HTR-8/SVneo (cell line): ENCODE results near the genes SLC25A5 and ATP1B4.

DNA sequence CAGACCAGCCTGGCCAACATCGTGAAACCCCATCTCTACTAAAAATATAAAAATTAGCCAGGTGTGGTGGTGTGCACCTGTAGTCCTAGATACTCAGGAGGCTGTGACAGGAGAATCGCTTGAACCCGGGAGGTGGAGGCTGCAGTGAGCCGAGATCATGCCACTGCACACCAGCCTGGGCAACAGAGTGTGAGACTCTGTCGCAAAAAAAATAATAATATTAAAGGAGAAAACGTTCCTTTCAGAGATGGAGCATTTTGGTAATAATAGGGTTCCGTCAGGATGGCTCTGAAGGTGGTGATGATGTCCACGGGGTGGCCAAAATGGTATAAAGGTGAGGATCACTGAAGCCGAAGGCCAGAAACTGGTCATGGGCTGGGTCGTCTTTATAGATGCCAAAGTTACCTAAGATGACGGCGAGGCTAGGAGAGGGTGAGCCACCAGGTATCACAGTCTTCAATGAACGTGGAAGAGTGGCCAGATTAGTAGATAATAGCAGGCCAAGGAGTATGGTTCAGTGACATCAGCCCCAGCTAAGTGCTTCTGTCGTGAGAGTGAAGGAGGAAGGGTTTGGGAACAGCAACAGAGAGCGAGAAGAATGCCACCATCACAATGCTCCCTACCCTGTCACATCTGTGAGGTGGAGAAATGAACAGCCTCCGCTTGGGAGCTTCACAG, 17.1 kb upstream of the SLC25A5 start:
- RRBS: no CpG with 5 or more reads among the region's 16 CpGs

- RRBS: 45% methylated on average over 28 of the region's 72 CpGs
Measured at GRCh38 chrX:119468017-119468948, at the start of gene SLC25A5. Gene SLC25A5 (plus strand): TSS chrX:119468444.

DNA sequence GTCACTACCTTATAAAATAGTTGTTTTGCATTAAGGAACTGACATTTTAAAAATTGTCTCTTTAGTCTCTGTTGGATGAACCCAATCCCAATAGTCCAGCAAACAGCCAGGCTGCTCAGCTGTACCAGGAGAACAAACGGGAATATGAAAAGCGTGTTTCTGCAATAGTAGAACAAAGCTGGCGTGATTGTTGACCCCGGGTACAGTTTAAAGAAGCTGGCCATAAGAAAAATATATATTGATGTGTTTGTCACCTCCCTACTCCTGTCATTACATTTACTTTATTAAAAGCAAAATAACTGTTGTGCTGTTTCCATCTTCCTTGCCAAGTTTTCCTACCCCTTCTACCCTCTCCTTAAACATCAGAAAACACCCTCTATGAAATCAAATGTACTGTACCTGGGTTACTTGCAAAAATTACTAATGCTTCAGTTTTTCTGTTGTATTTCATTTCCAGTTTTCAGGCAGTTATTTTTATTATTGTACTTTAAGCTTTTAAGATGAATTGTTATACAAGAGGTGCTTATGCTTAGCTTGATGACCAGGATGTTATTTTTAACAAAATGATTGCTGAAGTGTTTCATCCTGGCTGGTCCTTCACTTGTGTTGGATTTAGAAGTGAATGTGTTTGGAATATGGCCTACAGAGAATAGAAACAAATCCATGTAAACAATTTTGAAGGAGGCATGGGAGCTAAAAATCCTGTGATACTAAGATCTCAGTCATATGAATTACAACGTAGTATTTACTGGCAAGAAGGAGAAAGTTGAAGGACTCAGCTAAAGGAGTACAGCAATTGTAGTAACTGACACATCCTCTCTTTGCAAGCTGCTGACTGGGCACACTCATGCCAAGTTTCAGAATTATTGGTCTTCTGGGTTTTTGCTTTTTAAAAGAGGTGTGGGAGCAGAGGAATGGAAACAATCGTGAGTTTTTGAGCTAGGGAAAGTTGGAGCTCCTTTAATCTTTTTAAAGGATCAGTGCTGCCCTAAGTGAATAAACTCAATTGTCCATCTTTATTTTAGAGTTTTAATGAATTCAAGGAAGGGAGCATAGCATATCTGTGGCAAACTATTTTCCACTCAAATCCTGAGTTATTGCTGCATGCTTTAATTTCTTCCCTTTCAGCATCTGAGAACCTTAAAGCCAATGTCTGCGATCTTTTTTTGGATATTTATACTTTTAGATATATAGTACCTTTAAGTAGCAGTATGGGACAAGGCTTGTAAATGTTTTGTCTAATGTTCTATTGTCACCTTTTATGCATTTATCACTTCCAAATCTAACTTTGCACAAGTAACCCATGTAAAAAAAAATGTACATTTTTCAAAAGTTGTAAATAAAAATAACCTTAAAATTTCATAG, 9.2 kb downstream of the UBE2A start:
- RRBS: no CpG with 5 or more reads among the region's 7 CpGs

DNA sequence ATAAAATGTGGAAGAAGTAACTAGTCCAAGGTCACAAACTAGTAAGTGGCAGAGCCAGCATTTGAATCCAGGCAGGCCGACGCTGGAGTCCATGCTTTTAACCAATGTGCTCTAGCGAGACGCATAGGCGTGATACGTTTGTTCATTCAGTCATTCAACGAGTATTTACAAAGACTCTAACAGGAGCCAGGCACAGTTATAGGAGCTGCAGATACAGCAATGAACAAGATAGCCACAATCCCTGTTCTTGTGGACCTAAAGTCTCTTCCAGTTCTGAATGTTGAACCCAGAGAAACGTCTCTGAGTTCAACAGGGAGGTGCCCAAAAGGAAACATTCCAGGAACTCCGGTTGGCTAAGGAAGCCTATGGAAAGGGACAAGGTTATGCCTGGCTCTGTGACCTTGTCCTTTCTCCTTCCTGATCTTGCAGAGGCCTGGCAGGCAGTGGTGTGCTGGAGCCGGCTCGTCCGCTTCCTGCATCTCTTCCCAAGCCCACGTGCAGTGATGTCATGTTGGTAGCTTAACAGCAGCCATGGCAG, 23.8 kb downstream of the SEPTIN6 start:
- RRBS: 46% methylated on average over 2 of the region's 13 CpGs

DNA sequence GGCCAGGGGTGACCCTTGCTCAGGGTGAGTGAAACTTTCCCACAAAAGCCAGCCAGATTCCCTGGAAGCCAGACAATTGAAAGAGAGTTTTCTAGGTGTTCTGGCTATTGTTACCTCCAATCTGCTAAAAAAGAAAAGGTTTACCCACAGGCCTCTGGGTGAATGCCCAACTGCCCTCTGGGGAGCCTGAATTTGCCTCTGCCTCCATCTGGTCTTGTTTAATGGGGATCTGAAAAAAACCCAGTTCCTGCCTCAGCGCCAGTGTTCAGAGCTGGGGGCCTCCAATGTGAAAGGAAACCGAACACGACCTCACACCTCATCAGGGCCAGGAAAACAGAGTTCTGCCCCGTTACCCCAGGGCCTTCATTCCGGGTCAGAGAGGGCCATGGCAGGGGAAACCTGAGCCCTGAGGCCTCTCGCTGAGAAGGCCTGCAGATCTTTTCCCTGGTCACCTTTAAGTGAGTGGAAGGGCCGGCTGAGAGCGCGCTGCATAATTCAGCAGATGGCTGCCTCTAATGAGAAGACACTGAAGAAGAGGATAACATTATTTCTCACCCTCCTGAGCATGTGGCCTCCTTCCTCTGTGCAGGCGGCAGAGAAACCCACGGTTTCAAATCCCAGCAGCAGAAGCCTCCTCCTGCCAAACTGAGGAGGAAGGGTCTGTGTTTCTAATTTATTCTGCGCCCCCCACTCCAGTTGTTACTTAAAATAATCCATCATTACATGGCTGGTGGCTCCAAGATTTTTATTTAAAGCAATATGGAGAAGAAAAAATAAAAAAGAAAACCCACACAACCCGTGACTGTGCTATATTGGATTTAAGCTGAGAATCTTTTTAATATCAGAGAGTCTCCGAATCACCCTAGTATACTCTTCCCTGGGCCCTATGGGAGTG, 6.7 kb downstream of the SEPTIN6 start:
- RRBS: 37% methylated on average over 2 of the region's 14 CpGs

GRCh38 chrX:119750017-119750402, 8.4 kb upstream of the SOWAHD start:
- RRBS: no CpG with 5 or more reads among the region's 14 CpGs

- RRBS: 91% methylated on average over 7 of the region's 17 CpGs
Measured at GRCh38 chrX:119759100-119759264, 594 bp downstream of the SOWAHD start.

DNA sequence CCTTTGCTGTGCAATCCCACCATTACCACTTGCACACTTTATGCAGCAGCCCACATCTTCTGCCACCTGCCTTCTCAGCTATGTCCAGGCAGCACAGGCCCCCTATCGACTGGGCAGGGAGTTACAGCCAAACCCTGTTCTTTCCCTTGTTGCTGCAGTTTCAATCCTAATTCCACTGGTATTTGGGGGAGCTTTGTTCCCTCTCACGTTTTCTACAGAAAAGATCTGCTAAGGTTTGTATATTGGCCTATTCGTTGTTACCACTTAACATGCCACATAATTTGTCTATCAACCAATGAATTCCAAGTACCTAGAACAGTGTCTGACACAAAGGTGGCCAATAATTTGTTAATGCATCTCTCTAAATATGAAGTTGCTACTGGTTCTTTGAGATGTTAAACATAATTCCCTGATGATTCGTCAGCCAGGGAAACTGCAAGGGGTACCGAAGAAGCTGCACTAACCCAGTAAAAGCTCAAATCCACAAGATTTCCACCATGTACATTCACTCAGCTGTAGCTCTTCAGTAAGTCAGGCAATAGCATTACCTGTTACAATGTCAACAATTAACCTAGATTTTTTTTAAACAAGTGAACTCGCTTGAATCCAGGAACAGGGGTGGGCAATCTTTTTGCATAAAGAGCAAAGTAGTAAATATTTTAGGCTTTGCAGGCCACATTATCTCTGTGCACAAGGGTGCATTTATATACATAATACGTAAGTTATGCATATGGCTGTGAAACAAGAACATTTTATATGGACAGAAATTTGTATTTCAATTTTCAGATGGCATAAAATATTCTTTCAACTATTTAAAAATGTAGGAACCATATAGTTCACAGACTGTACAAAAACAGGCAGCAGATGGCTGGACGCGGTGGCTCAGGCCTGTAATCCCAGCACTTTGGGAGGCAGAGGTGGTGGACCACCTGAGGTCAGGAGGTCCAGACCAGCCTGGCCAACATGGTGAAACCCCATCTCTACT, 6.2 kb downstream of the RPL39 start:
- RRBS: no CpG with 5 or more reads among the region's 9 CpGs

DNA sequence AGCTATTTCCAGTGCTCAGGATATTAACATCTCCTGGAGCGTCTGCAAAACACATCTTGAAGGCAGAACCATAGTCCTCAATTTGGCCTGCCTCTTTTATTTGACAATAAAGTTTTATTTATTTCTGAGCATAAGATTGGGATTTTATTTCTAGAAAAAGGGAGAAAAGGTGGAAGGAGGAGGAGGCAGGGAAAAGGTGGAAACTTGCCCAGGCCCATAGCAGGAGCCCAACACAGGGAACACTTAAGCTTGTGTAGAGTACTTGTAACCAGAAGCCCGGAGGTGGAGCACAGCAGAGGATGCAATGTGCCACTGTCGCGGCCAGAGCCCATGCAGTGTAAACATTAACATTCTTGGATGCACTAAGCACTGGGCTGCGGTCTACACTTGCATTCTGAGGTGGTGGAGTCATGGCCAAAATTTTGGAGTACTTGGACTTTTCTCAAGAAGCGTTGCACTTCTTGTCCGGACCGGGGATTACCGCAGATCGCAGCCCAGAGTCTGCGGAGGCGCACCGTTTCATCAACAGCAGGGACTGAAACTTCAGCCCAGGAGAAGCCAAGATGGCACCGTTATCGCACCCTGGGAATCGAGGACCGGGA, 4.5 kb upstream of the RHOXF1 start:
- RRBS: 58% methylated on average over 8 of the region's 17 CpGs

GRCh38 chrX:120199730-120200380, 41.4 kb downstream of the RHOXF2 start:
- RRBS: no CpG with 5 or more reads among the region's 2 CpGs

DNA sequence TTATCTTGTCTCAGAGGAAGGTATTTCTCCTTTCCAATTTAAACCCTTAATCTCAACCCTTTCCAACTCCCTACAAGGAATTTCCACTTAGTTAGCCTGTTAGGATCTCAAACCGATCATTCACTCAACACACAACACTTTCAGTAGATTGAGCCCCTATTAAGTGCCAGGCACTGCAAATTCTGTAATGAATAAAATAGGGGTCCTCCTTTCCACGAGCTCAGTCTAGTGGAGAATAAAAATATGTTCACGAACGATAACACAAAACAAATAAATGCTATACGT, 6.5 kb upstream of the ZBTB33 start:
- RRBS: no CpG with 5 or more reads among the region's 5 CpGs

DNA sequence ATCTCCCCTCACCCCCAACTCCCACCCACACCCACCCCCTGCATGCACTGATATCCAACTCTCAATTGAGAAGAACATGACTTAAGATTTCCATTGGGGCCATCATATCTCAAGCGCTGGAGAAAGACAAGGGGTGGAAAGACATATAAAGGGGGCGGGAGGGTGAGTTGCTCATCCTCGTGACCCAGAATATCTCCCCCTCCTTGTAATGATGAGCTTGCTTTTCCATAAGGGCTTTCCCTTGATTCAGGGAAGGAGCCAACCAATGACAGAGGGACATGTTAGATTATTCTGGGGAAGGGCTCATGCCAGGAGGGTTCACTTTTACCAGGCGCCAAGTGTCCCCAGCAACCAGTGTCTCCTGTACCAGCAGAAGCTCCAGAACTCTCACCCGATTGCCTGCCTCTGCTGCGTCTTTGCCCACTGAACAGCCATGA, at the start of gene ATP1B4:
Gene ATP1B4 (plus strand): TSS at position 354 of the 437 bp plus-strand sequence.
- RRBS: no CpG with 5 or more reads among the region's 6 CpGs

DNA sequence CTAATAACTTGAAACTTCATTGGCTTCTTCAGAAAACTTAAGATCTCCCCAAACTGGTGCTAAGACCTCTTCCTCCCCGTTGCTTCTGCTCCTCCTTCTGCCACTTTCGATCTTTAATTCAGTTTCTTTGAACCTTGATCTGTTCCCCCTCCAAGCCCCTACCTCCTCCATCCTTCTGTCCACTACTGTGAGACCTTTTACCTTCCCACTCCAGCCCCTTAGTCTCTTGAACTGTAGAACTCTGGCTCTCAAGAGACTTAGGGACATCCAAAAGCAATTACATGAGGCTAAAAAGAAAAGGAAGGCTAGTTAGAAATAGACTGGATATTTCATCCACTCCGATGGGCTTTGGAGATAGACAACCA, 45.0 kb upstream of the LAMP2 start:
- RRBS: no CpG with 5 or more reads among the region's 3 CpGs

DNA sequence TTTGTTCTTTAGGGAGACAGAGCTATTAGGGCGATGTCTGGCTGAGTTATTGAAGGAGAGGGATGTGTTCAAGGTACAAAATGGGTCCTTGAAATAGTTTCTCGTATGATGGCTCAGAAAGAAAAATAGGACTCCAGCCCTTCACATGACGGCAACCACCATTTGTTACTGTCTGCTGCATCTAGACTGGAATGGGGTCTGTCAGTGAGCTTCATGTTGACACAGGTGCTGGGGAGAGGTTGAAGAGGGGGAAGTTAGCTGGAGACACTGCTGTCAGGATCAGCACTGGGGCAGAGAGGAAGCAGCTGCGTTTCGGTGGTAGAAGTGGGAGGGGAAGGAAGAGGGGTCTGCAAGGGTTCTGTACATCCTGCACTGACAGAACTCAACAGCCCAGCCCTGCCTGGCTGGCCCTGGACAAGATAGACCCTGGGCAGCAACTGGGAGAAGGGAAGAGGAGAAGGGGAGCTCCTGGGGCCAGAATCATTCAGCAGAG, 119.3 kb upstream of the C1GALT1C1 start:
- RRBS: no CpG with 5 or more reads among the region's 5 CpGs

- RRBS: no CpG with 5 or more reads among the region's 11 CpGs
Measured at GRCh38 chrX:120752347-120753456, 122.8 kb upstream of the C1GALT1C1 start.

- RRBS: no CpG with 5 or more reads among the region's 2 CpGs
Measured at GRCh38 chrX:122421818-122422122, 762.3 kb upstream of the GRIA3 start.

GRCh38 chrX:123731649-123731902, 1.3 kb downstream of the THOC2 start:
- RRBS: no CpG with 5 or more reads among the region's 12 CpGs

GRCh38 chrX:123872216-123872641, 12.4 kb downstream of the XIAP start:
- RRBS: no CpG with 5 or more reads among the region's 10 CpGs

- RRBS: no CpG with 5 or more reads among the region's 17 CpGs
Measured at GRCh38 chrX:125154767-125155200, 164.9 kb upstream of the TEX13C start.

GRCh38 chrX:127654656-127655093, 397.5 kb downstream of the ACTRT1 start:
- RRBS: no CpG with 5 or more reads among the region's 2 CpGs